SK-N-SH (cell line): ENCODE results near the genes C18orf21 and CELF4.

GRCh38 chr18:35335713-35336093 lies 8.5 kb downstream of the ZNF24 start:
- RRBS, result no CpG with 5 or more reads among the region's 2 CpGs
CAGE:
- cytosol, long polyA plus RNA, result no peak
- long polyA plus RNA, result no peak
- nucleus, long polyA plus RNA, result no peak

GRCh38 chr18:35340163-35341436 lies 3.6 kb downstream of the ZNF24 start:
- RRBS, result no CpG with 5 or more reads among the region's 16 CpGs
CAGE:
- cytosol, long polyA plus RNA, result no peak
- long polyA plus RNA, result no peak
- nucleus, long polyA plus RNA, result no peak

- RRBS, result no CpG with 5 or more reads among the region's 5 CpGs
CAGE:
- cytosol, long polyA plus RNA, result no peak
- long polyA plus RNA, result no peak
- nucleus, long polyA plus RNA, result no peak
These were observed 31.7 kb upstream of the ZNF396 start for GRCh38 chr18:35408816-35409186.

- RRBS, result no CpG with 5 or more reads among the region's 8 CpGs
CAGE:
- cytosol, long polyA plus RNA, result no peak
- long polyA plus RNA, result no peak
- nucleus, long polyA plus RNA, result no peak
These were observed 15.9 kb downstream of the INO80C start for GRCh38 chr18:35481862-35482301.

GRCh38 chr18:35513497-35514046 lies 15.8 kb upstream of the INO80C start:
- RRBS, result no CpG with 5 or more reads among the region's 5 CpGs
CAGE:
- cytosol, long polyA plus RNA, result no peak
- long polyA plus RNA, result no peak
- nucleus, long polyA plus RNA, result no peak

DNA sequence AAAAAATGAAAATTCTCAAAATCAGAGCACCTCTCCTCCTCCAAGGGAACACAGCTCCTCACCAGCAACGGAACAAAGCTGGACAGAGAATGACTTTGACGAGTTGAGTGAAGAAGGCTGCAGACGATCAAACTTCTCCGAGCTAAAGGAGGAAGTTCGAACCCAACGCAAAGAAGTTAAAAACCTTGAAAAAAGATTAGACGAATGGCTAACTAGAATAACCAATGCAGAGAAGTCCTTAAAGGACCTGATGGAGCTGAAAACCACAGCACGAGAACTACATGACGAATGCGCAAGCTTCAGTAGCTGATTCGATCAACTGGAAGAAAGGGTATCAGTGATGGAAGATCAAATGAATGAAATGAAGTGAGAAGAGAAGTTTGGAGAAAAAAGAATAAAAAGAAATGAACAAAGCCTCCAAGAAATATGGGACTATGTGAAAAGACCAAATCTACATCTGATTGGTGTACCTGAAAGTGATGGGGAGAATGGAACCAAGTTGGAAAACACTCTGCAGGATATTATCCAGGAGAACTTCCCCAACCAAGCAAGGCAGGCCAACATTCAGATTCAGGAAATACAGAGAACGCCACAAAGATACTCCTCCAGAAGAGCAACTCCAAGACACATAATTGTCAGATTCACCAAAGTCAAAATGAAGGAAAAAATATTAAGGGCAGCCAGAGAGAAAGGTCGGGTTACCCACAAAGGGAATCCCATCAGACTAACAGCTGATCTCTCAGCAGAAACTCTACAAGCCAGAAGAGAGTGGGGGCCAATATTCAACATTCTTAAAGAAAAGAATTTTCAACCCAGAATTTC lies 47.3 kb downstream of the GALNT1 start:
- RRBS, result no CpG with 5 or more reads among the region's 13 CpGs
CAGE:
- cytosol, long polyA plus RNA, result no peak
- long polyA plus RNA, result no peak
- nucleus, long polyA plus RNA, result no peak

DNA sequence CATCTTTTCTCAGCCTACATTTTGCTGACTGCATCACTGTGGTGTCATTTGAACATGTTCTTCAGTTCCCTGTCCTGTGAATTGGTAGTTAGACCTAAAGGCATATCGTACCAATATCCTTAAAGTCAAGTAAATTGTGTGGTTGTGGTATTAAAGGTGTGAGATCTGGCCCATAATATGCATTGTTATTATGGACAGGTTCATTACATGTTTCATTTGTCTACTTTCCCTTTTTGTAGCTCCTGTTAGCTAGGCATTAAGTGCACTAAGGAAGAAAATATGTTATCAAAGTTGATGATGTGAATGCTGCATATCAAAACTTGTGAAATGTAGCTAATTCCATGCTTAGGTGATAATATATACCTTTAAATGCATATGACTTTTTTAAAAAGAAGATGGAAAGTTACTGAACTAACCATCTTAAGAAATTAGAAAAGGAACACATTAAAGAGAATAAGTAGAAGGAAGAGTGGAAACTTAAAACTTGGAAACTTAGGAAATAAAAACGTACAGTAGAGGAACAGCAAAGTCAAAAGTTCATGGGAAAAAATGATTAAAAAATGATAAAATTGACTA lies 86.3 kb downstream of the GALNT1 start:
- RRBS, result no CpG with 5 or more reads among the region's 2 CpGs
CAGE:
- cytosol, long polyA plus RNA, result no peak
- long polyA plus RNA, result no peak
- nucleus, long polyA plus RNA, result no peak

- RRBS, result 2% methylated on average over 26 of the region's 68 CpGs
CAGE:
- cytosol, long polyA plus RNA, result no peak
- long polyA plus RNA, result no peak
- nucleus, long polyA plus RNA, result no peak
These were observed at the start of gene C18orf21 for GRCh38 chr18:35971883-35972782. C18orf21 (plus strand) TSS chr18:35972679.

- RRBS, result no CpG with 5 or more reads among the region's 10 CpGs
CAGE:
- cytosol, long polyA plus RNA, result no peak
- long polyA plus RNA, result no peak
- nucleus, long polyA plus RNA, result no peak
These were observed 15.0 kb downstream of the SLC39A6 start for GRCh38 chr18:36113863-36114866.

DNA sequence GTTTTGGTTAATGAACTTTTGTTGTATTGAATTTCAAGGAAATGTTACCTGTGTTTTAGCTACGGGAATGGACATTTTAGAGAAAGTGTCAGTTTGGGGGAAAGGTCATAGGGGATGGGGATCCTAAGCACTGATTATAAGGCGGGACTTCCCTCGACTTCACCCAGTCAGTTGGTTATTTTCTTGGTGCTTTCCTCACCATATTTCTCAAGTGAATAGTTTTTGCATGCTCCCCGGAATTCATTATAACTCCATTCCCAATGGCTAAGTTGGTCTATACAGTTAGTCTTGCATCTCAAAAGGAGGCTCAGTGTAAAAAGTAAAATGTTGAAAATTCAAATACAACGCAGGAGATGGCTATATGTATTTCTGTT lies 763 bp downstream of the ELP2 start:
- RRBS, result no CpG with 5 or more reads among the region's 5 CpGs
CAGE:
- cytosol, long polyA plus RNA, result no peak
- long polyA plus RNA, result no peak
- nucleus, long polyA plus RNA, result no peak

DNA sequence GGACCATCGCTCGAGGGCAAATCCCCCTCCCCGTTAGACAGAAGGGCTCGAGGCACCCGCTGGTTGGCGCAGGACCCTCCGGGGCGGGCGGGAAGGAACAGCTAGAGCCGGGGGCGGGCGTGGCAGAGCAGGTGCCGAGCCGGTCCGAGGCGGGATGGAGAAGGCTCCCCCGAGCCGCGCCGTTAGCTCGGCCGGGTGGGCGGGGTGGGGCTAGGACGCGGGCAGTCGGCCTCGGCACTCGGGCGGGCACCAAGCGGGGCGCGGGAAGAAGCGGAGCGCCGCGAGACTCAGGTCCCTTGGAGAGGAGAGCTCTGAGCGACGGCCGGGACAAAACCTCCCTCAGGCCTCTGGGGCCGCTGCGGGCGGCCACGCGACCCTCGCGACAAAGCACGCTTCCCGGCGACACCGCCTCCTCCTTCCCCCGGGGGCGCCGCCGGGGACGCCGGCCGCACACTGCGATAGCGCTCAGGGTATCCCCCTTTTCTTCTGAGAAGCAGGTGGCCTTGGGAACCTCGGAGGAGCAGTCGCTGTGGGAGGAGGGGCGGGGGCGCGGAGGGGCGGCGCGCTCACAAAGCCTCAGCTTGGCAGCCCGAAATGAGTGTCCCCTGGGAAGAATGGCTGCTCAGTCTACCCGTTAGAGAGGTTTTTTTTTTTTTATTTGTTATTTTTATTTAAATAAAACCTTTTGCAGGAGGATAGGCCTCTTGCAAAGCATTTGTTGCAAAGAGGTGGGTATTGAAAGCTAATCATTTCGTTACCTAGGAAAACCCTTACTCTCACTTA lies 795 bp downstream of the FHOD3 start:
- RRBS, result 2% methylated on average over 24 of the region's 70 CpGs
CAGE:
- cytosol, long polyA plus RNA, result no peak
- long polyA plus RNA, result no peak
- nucleus, long polyA plus RNA, result no peak

DNA sequence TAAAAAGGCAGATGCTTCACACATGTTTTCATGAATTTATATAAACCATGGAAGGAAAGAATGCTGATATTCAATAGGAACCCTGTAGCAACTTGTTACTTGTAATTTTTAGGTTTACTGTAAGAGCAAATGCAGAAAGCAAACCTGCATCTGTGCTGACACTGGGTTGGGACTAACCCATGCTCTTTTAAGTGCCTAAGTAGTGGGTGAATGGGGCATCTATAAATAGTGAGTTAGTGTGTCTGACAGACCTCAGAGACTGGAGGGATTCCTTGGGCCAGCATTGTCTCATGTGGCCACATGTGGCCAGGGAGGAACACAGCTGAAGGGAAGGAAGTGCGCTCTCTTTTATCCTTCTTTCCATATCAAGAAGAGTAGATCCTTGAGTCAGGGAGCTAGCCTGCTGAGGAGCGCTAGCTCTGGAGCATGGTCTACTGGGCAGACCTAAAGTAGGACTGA lies 122.0 kb downstream of the FHOD3 start:
- RRBS, result no CpG with 5 or more reads among the region's 2 CpGs
CAGE:
- cytosol, long polyA plus RNA, result no peak
- long polyA plus RNA, result no peak
- nucleus, long polyA plus RNA, result no peak

DNA sequence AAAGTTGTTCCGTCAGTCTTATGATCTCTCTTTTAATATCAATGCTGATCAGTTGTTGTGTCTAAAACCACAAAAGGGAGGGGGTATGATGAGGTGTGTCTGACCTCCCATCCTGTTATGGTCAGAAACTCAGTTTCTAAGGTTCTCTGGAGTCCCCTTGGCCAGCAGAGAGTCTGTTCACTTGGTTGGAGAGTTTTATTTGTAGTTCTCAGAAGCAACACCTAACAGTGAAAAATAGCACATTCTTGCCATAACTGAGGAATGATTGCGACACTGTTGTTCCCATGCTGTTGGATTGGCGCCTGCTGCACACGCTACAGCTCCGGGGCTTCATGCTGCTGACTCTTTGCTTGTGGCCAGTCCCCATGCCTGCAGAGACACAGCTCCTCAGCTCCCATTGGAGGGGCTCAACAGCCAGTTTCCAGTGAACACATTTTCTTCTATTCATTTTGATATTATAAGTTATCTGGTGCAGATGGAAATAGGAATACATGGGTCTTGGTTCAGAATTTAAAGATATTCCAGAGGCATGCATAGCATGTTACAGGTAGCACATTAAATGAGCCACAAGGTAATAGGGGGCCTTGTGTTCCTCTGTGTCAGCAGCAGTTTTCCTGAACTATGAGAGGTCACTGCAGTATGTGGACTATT lies 42.1 kb downstream of the TPGS2 start:
- RRBS, result no CpG with 5 or more reads among the region's 5 CpGs
CAGE:
- cytosol, long polyA plus RNA, result no peak
- long polyA plus RNA, result no peak
- nucleus, long polyA plus RNA, result no peak

DNA sequence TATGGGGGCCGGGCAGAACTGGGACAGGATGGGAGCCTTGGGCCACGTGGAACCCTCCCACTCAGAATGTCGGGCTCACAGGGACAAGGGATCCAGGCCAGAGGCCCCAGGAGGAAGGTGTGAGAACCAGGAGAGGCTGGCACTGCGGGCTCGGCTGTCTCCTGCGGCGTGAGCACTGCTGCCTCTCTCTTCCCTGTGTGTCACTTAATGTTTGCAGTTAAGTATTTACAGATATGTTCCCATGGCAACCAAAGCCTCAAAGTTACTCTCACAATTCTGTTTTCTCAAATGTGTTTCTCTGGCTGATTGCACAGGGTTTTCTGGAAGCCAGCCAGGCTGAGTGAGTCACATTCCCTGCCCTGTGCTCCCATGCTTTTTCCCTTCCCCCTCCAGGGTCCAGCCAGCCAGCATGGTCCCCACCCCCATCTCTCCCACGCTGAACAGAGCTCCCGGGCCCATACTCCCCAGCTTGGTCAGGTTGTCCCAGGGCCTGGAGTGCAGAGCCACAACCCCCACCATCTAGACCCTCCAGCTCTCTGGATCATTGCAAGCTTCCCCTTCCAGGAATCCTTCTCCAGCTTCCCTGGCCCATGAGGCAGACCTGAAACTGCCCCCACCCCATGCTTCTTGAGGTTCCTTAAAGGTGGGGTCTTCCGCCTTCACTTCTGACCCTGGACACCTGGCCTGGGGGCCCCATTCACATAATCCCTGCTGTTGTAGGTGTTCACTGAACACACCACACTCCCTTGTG lies 266.0 kb downstream of the CELF4 start:
- RRBS, result no CpG with 5 or more reads among the region's 10 CpGs
CAGE:
- cytosol, long polyA plus RNA, result no peak
- long polyA plus RNA, result no peak
- nucleus, long polyA plus RNA, result no peak

GRCh38 chr18:37565003-37565379 lies 607 bp downstream of the CELF4 start:
- RRBS, result 5% methylated on average over 3 of the region's 32 CpGs
CAGE:
- cytosol, long polyA plus RNA, result no peak
- long polyA plus RNA, result no peak
- nucleus, long polyA plus RNA, result no peak

- RRBS, result 3% methylated on average over 30 of the region's 84 CpGs
CAGE:
- cytosol, long polyA plus RNA, result no peak
- long polyA plus RNA, result no peak
- nucleus, long polyA plus RNA, result start-site peak on the minus strand at chr18:37565791-37565844, 17 and 10 reads in 2 replicates
These were observed at the start of gene CELF4 for GRCh38 chr18:37565380-37566343. CELF4 (minus strand) TSS chr18:37565798.

GRCh38 chr18:39335477-39335825 lies 1769.9 kb upstream of the CELF4 start:
- RRBS, result no CpG with 5 or more reads among the region's 11 CpGs
CAGE:
- cytosol, long polyA plus RNA, result no peak
- long polyA plus RNA, result no peak
- nucleus, long polyA plus RNA, result no peak

DNA sequence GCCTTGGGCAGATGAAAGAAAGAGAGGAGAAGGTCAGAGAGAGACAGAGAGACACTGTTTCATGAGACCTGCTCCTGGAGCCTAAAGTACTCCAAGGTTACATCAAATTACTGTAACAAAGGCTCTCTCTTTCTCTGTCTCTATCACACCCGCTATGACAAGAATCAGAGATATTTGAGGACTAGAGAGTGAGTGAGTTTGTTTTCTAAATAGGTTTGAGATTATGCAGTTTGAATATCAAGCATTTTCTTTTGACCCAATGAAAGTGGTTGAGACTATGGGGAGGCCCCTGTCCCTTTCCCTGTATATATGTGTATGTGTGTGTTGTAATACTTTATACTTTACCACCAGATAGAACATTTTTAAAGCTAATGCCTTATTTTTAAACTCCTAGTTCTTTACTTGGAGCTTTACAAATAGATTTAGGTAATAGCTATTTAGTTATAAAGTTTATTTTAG lies 1869.8 kb upstream of the PIK3C3 start:
- RRBS, result no CpG with 5 or more reads among the region's 1 CpG
CAGE:
- cytosol, long polyA plus RNA, result no peak
- long polyA plus RNA, result no peak
- nucleus, long polyA plus RNA, result no peak

DNA sequence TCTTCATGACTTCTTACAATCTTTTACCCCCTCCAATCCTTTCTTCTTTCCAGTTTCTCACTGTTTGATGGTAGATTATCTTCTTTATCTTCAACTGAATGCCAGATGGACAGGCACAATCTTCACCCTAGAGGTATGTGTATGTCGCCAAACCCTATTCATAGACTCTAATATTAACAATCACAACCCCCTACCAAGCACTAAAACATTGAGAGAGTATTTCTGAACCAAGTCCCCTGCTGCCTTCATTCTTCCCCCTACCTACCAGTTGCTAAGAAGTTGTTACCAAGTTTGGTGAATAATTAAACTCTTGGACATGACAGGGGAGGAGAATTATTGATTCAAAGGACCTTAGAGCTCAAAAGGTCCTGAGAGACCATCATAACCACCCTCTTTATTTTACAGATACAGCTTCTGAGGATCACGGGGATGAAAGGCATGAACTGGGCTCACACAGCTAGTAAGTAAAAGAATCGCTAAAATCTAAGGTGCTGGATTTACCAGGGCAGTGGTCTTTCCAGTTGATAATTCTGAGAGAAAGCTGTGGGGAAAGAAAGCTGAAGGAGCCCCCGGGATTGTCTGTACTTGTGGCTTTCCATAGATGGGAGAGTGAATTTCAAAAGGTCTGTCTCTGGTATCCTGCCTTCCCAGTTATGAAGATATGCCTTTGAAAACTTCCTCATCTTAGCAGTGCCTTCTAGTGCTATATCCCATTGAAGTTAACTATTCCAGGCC lies 204.2 kb downstream of the PIK3C3 start:
- RRBS, result no CpG with 5 or more reads among the region's 4 CpGs
CAGE:
- cytosol, long polyA plus RNA, result no peak
- long polyA plus RNA, result no peak
- nucleus, long polyA plus RNA, result no peak

DNA sequence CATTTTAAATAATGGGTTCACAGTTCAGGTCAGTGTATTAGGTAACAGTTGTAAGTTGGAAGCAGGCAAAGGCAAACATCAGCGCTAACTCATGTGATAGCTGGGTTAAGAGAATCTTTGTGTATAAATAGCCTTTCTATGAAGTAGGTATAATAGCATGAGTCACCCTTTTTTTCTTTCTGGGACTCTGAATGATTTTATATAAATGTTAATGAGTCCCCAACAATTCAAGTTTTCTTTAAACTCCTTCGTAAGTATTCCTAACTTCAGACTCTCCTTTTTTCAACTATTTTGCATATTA lies 384.3 kb downstream of the PIK3C3 start:
- RRBS, result no CpG with 5 or more reads among the region's 2 CpGs
CAGE:
- cytosol, long polyA plus RNA, result no peak
- long polyA plus RNA, result no peak
- nucleus, long polyA plus RNA, result no peak